Psoas muscle (tissue), 2 donors: ENCODE results near the genes CD80 and POPDC2.

DNA sequence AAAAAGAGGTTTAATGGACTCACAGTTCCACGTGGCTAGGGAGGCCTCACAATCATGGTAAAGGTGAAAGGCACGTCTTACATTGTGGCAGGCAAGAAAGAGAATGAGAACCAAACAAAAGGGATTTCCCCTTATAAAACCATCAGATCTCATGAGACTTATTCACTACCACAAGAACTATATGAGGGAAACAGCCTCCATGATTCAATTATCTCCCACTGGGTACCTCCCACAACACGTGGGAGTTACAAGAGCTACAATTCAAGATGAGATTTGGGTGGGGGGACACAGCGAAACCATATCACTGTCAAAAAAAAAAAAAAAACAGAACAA, 224.8 kb downstream of the IGSF11 start:
- PRO-cap, 2 experiments = no peak in any of the 2 experiments

GRCh38 chr3:118851576-118852261, 182.9 kb downstream of the IGSF11 start:
- PRO-cap, 2 experiments = no peak in any of the 2 experiments

GRCh38 chr3:118972997-118973211, 61.7 kb downstream of the IGSF11 start:
- PRO-cap, 2 experiments = no peak in any of the 2 experiments

GRCh38 chr3:119257148-119257937, 16.7 kb upstream of the B4GALT4 start:
- PRO-cap, 2 experiments = no peak in any of the 2 experiments

DNA sequence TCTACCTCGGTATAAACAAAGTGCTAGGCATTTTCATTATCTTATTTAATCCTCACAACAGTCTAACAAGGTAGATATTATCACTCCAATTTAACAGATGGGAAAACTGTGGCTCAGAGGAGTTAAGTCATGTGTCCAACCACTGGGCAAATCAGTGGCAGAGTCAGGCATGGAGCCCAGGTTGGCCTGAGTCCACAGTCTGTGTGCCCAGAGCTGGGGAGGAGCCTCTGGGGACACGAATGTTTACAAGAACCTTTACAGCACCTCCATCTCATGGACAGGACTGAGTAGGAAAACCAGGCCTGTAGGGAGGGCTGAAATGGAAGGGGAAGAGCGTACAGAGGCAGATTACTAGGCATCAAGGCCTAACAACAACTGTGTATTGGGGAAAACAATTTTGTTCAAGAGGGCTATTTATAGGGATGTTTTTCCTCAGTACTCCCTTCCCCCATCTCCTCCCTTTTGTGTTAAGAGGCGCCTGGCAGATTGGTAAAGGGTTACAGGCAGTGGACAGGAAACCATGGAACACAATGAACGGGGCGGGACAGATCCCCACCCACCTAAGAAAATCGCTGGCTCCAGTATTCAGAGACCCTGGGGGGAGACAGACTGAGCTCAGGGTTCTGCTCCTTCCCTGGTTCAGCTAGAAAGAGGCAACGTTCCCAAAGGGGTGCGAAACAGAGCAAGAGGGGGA, 15.1 kb upstream of the ARHGAP31 start:
- PRO-cap, 2 experiments = peak in 1 of 2 experiments; most common plus-strand start position 588 of the sequence (in 1)

GRCh38 chr3:119292517-119293237, 1.5 kb upstream of the ARHGAP31 start:
- PRO-cap, 2 experiments = no peak in any of the 2 experiments

- PRO-cap, 2 experiments = peak in 1 of 2 experiments; most common plus-strand start chr3:119294086 (in 1); most common minus-strand start chr3:119293910 (in 1)
Observed at GRCh38 chr3:119293379-119294305, 541 bp upstream of the ARHGAP31 start.

DNA sequence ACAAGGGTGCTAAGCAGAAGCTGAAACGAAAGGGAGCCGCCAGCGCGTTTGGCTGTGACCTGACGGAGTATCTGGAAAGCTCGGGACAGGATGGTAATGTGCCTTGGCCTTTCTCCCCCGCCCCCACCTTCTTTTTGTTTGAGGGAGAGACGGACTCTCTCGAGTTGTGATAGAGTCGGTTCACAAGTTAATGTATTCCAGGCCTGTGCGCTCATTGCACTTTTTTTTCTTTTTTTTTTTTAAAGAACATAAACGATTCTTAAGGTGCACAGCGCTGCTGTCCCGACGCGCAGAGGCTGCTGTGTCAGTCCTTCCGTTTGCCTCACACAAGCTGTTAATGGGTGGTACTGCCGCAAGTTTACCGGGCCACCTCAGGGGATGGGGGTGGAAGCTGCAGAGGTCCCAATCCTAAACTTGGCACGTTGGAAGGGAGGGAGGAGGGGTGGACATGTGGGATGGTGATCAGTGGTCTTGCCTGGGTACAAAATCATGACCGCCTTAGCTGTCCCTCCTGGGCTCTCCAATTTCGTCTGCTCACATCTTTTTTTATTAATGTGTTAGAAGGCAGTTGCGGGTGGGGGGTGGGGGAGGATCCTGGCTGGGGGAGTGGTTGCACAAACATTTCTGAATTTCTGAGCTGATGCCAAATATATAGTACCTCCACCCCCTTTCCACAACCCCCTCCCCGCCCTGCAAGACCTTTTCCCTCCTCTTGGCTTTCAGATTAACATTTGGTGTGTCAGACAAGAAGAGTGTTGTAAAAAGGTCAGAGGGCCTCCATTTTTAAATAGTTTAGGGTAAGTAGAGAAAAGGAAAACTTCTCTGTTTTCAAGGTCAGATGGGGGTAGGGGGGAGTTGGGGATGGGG, 962 bp downstream of the ARHGAP31 start:
- PRO-cap, 2 experiments = peak in 2 of 2 experiments; most common minus-strand start position 532 of the sequence (in 2)

- PRO-cap, 2 experiments = no peak in any of the 2 experiments
Observed at GRCh38 chr3:119305366-119305757, 11.2 kb downstream of the ARHGAP31 start.

DNA sequence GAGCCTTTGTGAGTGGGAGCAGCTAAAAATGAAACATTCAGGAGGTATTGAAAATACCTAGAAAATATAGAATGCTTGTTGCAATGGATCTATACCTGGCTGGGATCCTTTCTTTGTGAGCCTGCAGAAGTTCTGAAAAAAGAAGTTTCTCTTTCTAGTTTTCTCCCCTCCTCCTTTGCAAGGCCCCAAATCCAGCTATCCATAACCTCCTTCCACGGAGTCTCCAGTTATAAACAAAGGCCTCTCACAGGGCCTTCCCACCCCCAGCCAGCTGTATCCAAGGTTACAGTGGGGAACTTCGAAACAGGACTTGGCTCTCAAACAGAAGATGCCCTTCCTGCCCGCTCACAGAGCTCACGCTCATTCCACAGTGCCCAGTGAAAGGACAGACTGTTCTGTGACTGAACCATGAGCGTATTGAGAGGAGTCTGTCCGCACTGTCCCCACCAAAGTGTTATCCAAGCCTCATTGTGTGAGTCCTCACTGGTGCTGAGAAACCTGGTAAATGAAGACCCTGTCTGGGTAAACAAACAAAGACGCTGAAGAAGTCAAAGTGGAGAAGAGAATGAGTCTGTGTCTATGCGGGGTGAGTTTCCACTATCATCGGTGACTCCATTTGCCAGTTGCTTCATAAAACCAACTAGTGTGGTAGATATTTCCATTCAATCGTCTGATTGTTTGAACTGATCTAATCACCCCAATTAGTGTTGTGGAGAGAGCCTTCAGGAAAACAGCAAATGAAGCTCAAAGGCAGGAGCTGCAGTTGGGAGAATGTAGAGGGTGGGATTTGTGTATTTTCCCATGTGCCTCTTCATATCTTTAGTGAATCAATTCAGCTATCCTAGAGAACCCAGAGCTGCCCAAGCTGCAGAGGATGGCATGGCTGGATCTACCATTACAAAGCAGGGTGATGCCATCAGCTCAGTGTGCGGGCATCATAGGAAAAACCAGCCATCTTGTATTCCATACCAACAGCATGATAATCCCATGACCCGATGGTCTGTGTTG, 35.5 kb downstream of the ARHGAP31 start:
- PRO-cap, 2 experiments = no peak in any of the 2 experiments

GRCh38 chr3:119559312-119559970, at the start of gene CD80:
Gene CD80 (minus strand): TSS chr3:119559614.
- PRO-cap, 2 experiments = no peak in any of the 2 experiments

- PRO-cap, 2 experiments = no peak in any of the 2 experiments
Observed at GRCh38 chr3:119562189-119562743, 2.9 kb upstream of the CD80 start.

DNA sequence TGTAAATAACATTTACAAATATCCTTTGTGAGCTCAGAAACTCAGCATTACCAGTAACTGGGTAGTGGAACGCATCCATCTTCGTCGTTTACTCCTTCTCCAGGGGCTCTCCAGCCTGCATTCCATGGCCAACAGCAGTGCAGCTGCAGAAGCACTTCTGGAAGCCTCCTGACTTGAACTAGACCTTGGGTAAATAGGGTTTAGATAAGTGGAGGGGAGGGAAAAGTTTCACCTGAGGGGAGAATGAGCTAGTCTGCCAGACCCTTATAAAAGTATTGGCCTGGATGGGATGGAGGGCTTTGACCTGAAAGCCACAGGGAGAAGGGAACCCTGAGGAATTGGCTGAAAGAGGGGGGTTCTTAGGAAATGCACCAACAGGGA, 1.1 kb downstream of the ADPRH start:
- PRO-cap, 2 experiments = no peak in any of the 2 experiments

GRCh38 chr3:119630084-119631169, 30.0 kb downstream of the POPDC2 start:
- PRO-cap, 2 experiments = peak in 1 of 2 experiments; most common plus-strand start chr3:119630730 (in 1); most common minus-strand start chr3:119630686 (in 1)

GRCh38 chr3:119660355-119661307, at the start of gene POPDC2:
Gene POPDC2 (minus strand): TSS chr3:119660589.
- PRO-cap, 2 experiments = peak in 2 of 2 experiments; most common plus-strand start chr3:119661098 (in 1); most common minus-strand start chr3:119660883 (in 2)

DNA sequence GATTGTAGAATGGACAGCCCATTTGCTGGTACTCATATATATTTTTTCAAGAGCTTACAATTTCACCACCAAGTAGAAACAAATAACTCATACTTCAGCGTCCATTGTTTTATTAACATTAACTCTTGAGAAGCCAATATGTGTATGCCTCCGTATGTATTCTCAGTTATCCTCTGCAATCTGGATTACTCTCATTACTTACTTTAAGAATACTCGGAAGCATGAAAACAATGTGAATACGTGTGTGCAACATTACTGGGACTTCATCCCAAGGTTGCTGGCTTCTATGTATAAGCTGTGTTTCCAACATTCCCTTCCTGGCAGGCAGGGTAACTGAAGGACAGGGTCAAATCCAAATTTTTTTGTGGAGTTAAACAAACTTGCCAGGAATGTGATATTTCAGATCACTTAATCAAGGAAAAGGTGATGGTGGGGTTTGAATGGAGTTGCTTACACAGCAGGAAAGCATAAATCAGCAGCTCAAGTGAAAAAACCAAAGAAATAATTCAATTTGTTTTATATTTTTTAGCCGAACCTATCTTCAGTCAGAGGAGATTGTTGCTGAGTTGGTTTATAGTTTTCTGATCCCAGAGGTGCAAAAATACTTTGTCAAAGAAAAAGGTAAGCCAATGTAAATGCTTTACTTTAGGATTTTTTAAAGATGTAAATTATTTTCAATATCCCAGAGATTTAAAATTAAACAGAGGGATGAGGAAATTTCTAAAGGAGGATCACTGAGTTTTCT, 34.4 kb upstream of the NR1I2 start:
- PRO-cap, 2 experiments = no peak in any of the 2 experiments

- PRO-cap, 2 experiments = no peak in any of the 2 experiments
Observed at GRCh38 chr3:120033603-120034441, 60.4 kb downstream of the GSK3B start.

GRCh38 chr3:120348420-120348994, 647 bp downstream of the LRRC58 start:
- PRO-cap, 2 experiments = peak in 1 of 2 experiments; most common plus-strand start chr3:120348889 (in 1)

GRCh38 chr3:120438813-120439286, 11.9 kb downstream of the FSTL1 start:
- PRO-cap, 2 experiments = no peak in any of the 2 experiments

- PRO-cap, 2 experiments = no peak in any of the 2 experiments
Observed at GRCh38 chr3:120554177-120555426, 41.5 kb upstream of the NDUFB4 start.